ENCODE measurements around a stretch of chr1.

DNA sequence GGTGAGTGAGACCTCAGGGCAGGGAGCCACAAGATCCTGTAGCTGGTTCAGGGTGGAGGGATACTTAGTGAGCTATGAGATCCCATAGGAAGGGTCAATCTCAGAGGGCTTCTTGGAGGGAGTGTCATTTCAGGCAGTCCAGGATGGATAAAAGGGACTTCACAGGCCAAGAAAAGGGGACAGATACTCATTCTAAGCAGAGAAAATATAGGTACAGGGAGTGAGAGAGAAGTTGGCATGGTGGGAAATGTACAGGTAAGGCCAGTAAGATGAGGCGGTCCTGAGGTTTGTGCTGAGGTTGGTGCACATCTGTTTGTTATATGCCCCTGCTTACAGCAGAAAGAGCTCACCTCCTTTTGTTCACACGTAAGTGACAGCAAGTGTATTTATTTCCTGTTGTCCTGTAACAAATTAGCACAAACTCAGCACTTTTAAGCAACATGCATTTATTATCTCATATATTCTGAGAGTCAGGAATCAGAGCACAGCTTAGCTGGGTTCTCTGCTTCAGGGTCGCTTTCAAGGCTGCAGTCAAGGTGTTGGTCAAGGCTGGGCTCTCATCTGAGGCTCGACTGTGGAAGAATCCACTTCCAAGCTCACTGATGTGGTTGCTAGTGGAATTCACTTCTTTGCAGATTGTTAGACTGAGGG, 45.7 kb downstream of the TENT5C start:
- PRO-cap: no peak

DNA sequence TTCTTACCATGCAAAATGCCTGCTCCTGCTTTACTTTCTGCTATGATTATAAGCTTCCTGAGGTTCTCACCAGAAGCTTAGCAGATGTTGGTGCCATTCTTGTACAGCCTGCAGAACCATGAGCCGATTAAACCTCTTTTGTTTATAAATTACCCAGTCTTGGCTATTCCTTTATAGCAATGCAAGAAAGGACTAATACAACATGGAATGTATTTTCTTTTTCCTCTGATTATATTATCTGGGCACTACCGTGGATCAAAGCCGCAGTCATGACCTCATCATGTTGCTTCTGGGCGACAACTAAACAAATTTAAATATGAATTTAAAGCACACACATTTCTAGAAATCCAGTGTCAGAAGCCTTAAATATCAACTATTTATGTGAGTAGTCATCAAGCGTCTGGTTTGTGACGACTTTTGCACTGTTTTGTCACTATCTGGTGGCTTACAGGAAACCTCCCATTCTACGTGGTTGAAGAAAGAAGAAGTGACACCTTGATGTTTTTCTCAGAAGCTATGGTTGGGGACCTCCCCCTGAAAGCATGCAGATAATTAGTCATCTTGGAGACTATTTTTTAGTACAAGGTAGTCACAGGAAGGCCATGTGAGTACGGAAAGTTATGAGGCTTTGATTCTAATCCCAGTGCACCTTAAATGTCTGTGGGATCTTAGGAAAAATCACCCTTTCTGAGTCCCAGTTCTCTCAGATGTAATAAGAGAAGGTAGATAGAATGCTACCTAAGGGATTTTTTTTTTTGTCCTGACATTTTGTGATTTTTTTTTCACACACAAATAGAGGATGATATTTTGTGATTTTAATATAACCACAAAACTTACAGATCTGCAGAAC, 58.4 kb downstream of the TENT5C start:
- PRO-cap: bidirectional peak, plus-strand start at position 510 of the sequence, minus-strand start at position 402 of the sequence

GRCh38 chr1:117758786-117759579, 153.1 kb downstream of the TENT5C start:
- PRO-cap: no peak

DNA sequence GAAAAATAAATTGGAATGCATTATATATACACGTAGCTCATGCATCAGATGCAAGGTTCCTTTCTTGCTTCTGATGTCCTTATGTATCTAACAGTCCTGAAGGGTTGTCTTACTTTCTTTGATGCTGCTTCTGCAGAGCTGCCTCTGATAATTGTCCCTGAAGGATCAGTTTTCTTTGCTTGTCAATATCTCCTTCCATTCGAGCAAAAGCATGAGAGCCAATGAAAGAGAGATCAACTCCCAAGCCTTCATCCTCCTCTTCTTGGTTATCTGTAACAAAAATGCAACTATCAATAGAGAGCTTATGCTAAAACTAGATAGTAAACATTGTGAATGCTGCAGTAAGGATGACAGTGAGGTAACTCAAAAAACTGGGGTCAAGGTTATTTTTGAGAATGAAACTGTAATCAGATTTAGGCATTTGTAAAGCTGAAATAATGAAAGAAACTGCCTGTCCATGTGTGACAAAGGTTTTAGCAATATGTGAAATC, 32.7 kb downstream of the GDAP2 start:
- PRO-cap: no peak

DNA sequence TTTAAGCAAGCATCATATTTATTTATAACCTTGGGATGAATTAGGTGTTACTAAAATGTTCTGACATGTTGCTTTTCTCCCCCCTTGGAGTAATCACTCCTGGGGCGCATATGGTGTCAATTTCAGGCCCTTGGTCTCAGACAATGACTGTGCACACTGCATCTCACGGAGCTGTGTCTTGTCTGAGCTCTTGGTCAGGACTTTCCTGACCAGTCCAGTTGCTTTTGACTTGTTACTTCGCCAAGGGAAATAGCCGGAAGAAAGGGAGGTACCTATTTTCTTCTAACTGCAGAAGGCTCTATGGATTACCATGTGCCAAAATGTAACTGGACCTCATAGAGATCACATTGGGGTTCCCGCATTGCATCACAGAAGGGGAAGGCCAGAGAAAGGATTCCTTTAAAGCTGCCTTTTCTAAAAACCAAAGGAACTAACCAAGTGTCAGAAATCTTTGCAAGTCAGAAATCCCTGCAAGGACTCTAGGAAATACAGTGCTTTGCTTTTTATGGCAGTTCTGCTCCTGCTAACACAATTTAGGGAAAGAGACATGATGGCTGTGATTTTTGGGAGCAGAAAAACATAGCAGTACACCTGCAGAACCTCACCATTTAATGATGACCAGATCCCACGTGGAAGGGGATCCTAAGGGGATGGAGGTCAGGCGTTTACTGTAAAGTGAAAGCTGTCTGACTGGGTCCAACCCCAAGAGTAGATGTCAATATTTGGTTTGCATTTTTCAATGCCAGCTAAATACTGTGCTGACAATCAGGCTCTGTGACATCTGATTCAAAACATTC, 68.5 kb downstream of the SPAG17 start:
- PRO-cap: no peak

- PRO-cap: no peak
Observed at GRCh38 chr1:118291610-118292227, 106.7 kb upstream of the SPAG17 start.

GRCh38 chr1:118987034-118987336, 1.2 kb downstream of the TBX15 start:
- PRO-cap: no peak

- PRO-cap: no peak
Observed at GRCh38 chr1:119008895-119009522, 20.9 kb upstream of the TBX15 start.

- PRO-cap: no peak
Observed at GRCh38 chr1:119139455-119139874, 988 bp downstream of the WARS2 start.

- PRO-cap: no peak
Observed at GRCh38 chr1:119149397-119150027, 9.1 kb upstream of the WARS2 start.

- PRO-cap: no peak
Observed at GRCh38 chr1:119231330-119231656, 90.8 kb upstream of the WARS2 start.

GRCh38 chr1:119380345-119380764, 11.8 kb downstream of the HAO2 start:
- PRO-cap: no peak

GRCh38 chr1:119645630-119646331, 2.3 kb downstream of the ZNF697 start:
- PRO-cap: unidirectional peak, plus-strand start at chr1:119646123

- PRO-cap: no peak
Observed at GRCh38 chr1:119713011-119714016, 1.6 kb downstream of the PHGDH start.

- PRO-cap: no peak
Observed at GRCh38 chr1:119988656-119988916, 80.9 kb downstream of the NOTCH2 start.

GRCh38 chr1:120529852-120530537, 115.2 kb downstream of the NBPF8 start:
- PRO-cap: no peak

- PRO-cap: unidirectional peak, minus-strand start at chr1:120558536
Observed at GRCh38 chr1:120558168-120559236, 143.7 kb downstream of the NBPF8 start.

DNA sequence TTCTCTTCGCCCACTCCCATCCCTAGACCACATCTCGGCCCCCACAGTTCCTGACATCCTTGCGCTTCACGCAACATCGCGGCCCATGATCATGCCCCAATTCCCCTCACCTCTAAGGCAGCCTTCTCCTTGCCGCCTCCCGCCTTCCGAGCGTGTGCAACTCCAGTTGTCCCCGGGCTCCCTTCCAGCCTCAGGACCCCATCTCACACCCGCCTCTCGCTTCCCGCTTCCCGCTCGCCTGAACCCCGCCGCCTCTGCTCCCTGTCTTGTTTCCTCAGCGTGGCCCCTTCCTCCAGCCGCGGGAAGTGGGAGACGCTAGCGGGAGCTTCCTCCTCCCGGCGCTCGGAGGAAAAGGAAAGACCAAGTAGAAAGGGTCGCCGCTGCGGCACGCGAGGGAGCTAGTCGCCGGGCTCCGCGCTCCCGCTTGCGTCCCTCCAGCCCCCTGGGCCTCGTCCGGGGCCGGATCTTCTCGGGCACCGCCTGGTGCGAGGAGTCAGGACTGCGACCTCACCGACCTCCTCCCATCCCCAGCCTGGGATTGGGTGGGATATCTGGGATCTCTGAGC, 924 bp downstream of the SRGAP2C start:
- PRO-cap: no peak

DNA sequence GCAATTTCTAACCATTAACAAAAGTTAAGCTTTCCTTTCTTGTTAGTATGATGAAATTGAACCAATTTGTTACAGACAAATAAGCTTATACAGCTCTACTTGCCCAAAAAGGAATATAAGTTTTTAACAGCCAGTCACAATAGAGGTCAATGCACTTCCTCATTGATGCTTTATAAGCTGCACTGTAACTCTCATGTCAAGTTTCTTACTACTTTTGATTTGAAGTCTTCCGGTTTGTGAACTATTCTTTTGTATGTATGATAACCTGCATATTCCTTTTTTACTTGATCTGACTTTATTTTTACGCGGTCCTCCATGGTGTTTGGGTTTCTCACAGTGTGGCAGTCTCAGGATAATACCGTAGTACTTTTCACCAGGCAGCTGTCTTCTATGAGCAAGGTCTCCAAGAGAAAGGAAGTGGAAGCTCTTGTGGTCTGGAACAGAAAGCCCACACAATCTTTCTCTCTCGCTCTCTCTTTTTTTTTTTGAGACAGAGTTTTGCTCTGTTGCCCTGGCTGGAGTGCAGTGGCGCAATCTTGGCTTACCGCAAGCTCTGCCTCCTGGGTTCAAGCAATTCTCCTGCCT, 331.6 kb downstream of the SRGAP2C start:
- PRO-cap: unidirectional peak, minus-strand start at position 360 of the sequence

DNA sequence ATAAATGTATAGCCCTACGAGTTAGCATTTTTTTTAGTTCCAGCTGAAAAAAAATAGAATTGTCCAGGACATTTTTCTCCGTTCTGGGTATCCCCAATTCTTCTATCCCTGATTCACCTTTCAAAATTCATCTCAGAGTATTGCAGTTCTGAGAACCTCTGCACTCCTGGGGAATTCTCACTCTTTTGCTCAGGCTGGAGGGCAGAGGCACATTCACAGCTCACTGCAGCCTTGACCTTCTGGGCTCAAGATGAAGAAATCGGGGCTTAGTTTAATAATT, 337.1 kb downstream of the SRGAP2C start:
- PRO-cap: no peak